Diencephalon (tissue), 2 donors: ENCODE results near the gene L3MBTL1.

GRCh38 chr20:41617257-41617899, 799 bp downstream of the CHD6 start:
- RAMPAGE, long total RNA: no peak

DNA sequence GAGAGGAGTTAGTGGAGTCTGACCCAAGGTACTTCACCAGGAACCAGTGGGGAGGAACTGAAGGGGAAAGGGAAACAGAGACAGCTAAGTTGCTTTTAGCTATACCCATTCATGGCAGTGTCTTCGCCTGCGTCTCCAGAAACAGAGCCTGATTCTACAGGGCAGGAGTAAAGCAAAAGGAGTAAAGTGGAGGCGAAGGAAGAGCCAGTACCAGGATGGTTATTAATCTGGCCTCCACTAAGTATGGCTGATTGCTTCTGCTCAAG, 2.9 kb upstream of the CHD6 start:
- RAMPAGE, long total RNA: no peak

DNA sequence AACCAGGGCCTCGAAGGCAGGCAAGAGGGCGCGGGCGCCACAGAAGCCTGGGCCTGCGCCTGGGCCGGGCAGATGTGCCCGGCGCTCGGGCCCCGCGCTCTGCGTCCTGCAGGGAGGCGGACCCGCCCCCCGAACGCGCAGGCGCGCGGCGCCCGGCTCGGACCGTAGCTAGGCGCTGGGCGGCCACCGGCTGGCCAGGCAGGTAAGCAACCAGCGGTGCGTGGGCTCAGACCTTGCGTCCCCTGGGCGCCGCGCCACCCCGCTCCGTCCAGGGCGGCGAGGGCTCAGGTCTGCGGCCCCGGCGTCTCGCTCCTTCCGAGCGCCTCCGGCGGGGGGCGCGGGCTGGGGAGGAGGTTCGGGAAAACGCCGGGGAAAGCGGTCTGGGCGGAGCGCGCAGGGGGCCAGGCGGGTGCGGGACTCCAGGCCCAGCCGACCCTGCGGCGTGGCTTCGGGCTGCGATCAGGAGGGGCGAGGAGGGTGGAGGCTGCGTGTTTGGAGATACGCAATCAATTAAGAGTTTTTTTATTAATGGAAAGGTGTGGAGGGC, at the start of gene L3MBTL1:
Gene L3MBTL1 (plus strand): TSS at position 155 of the 547 bp plus-strand sequence.
- RAMPAGE, long total RNA: no peak

GRCh38 chr20:43663102-43663623, 3.8 kb upstream of the MYBL2 start:
- RAMPAGE, long total RNA: no peak

GRCh38 chr20:43667353-43668258, 692 bp downstream of the MYBL2 start:
- RAMPAGE, long total RNA: no peak

GRCh38 chr20:43680804-43681976, 14.3 kb downstream of the MYBL2 start:
- RAMPAGE, long total RNA: no peak

- RAMPAGE, long total RNA: no peak
Measured at GRCh38 chr20:43721792-43722612, 4.8 kb downstream of the GTSF1L start.

GRCh38 chr20:43914418-43914647, 319 bp upstream of the TOX2 start:
- RAMPAGE, long total RNA: no peak

- RAMPAGE, long total RNA: no peak
Measured at GRCh38 chr20:43921386-43921907, 6.8 kb downstream of the TOX2 start.

- RAMPAGE, long total RNA: no peak
Measured at GRCh38 chr20:44019930-44020403, 105.3 kb downstream of the TOX2 start.

DNA sequence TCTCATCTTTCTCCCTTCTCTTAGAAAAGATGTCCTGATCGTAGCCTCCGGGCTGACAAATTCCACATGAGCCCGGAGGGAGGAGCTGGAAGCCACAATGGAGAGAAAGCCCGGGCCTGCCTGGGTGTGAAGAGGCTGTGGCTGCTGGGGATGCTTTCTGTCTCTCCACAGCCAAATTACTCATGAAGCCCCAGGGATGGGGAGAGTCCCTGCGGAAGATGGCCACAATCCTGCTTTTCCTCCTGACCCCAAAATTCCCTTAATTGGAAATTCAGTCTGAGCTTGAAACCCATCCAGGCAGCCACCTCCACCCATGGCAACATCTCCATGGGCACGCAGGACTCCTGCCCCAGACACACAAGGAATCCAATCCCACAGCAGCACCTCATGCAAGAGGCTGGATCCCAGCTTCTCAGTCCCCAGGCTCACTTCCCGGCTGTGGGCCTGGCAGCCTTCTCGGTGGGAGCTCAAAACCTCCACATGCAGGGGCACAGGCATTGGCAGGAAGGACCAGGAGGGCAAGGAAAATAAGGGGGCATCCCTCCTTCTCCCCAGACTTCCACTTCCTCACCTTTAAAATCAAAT, 32.4 kb downstream of the JPH2 start:
- RAMPAGE, long total RNA: no peak

DNA sequence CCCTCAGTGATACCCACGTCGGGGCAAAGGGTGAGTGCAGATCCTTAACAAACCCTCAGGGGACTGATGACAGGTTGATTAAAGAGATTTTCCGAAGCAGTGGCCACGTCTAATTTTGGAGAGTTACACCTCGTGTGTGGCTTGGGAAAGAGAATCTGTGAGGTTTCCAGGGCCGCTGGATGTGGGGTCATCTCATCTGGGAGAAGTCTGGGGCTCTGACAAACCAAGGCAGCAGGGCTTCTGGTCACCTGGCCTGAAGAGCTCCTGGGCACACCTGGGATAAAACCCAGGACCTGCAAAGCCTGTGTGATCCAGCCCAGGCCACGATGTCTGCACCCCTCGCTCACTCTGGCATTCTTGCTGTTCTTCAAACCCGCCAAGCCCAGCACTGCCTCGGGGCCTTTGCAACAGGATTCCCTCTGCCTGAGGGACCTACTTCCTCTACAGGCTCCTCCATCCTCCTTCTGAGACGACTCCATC, 4.7 kb downstream of the JPH2 start:
- RAMPAGE, long total RNA: no peak

GRCh38 chr20:44183066-44184000, 3.7 kb downstream of the JPH2 start:
- RAMPAGE, long total RNA: no peak

DNA sequence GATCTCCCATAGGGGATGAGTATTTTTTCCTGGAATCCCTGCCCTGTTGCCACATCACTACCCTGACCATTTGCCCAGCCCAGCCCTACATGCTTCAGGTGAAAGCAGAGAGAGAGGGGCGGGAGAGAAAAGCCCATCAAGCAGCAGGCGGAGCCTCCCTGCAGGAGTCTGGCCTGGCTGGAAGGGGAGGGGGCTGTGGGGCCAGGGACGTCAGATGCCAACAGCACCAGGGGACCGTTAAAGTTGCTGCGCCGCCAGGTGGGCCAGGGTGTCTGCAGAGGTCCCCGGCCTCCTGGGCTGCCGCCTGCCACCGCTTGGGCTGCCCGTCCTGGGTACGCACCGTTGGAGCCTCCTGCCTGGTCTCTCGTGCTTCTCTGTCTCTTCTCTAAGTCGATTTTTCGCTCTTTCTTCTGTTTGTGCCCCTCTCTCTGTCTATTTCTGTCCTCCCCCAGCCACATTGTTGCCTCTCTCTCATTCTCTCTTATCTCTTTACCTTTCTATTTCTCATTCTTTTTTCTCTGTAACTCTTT, 694 bp upstream of the R3HDML start:
- RAMPAGE, long total RNA: no peak

DNA sequence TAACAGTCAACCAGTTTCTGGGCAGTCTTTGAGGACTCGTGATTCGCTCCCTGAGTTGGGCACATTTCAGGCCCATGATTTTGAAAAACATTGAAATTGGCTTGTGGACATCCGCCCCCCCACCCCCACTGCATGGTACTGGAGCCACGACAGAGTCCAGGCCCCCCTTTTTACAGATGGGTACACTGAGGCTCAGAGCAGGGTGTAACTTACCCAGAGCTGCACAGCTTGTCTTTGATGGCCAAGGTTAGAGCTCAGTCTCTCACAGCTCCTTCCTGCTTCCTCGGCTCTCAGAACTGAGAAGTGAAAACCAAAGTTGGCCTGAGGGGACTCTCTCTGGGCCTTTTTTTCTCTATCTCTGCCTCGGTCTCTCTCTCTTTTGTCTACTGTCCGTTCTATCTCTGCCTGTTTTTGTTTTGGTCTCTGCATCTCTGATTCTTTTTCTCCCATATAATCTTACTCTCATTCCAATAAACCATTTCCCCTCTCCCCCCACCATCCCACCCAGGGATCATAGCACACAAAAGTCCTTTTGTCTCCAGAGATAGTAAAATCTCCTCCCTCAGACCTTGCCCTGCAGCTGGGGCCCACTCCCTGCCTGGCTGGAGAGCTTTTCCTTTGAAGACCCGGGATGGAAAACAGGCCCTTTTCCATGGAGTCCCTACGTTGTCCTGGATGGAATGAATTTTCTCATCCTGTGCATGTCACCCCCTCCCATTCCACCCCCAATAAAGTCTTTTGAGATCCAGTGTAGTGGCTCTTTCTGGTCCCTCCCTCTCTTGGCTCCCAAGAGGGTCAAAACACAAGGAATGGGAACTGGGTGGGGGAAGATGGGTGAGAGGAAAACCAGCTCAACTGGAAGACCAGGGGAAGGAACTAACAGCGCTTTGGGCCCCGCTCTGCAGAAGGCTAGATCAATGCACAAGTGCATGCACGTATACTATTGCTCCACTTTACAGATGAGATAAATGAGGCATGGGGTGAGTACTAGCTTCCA, 3.5 kb upstream of the HNF4A start:
- RAMPAGE, long total RNA: no peak

DNA sequence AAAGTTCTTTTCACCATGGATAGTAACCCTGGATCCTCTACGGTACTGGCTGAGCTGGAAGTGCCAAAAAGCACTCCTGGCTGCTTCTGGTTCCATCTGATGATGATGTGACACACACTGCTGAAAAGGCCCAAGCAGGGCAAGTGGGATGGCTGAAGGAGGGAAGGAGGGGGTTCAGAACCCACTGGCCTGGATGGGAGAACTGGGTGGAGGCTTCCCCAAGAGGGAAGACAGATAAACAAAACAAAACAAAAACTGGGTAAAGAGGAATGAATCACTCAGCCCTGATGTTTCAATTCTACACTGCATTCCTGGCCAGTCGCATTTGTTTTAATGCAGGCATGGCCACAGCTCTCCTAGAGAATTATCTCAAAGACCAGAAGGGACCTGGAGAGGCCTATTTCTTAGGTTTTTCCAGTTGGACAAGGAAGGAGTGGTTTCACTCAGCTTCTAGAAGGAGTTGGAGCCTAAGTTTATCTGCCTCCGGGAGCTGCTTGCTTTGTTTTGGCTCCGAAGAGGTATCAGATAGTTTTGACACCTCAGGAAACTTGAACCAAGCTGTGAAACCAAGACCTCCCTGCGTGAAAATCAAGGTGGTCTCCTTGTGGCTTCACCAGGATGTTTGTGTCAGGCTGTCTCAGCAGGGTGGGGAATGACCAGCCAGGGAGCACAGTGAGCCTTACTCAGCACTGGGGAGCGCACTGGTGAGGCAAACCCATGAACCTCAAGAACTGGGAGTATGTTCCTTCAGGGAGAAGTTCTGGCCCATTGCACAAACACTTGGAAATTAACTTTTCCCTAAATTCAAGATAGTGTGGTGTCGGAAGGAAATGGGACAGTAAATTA, 16.1 kb downstream of the TTPAL start:
- RAMPAGE, long total RNA: no peak

- RAMPAGE, long total RNA: no peak
Measured at GRCh38 chr20:44501090-44501665, 20.7 kb downstream of the SERINC3 start.

- RAMPAGE, long total RNA: no peak
Measured at GRCh38 chr20:44585419-44585993, 3.1 kb downstream of the PKIG start.

DNA sequence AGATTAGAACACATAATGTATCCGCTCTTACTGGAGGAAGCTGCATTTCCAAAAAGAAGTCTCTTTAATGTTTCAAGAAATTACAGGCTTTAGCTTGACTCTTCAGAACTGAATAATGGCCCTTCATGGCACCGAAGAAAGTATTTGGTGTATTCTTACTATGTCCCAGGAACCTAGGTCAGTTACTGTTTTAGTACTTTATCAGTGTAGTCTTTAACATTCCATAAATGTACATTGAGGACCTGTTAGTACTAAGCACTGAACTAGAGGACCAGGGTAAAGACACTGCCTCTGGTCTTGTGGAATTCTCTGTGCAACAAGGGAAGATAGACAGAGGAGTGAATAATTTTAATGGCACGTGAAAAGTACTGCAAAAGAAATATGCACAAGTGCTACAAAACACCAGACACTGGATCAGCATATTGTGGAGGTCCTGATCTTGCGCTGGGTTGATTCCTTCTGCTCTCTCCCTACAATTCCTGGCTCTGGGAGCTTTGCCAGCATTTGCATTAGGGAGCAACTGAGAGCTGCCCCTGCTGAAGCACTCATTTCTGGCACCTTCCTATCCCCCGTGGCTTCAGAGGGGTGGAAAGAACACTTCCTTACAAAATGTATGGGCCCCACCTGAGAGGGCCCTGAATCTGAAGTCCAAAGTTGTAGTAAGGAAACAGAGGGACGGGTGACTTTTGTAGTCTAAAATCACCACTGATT, 4.6 kb downstream of the PKIG start:
- RAMPAGE, long total RNA: no peak

DNA sequence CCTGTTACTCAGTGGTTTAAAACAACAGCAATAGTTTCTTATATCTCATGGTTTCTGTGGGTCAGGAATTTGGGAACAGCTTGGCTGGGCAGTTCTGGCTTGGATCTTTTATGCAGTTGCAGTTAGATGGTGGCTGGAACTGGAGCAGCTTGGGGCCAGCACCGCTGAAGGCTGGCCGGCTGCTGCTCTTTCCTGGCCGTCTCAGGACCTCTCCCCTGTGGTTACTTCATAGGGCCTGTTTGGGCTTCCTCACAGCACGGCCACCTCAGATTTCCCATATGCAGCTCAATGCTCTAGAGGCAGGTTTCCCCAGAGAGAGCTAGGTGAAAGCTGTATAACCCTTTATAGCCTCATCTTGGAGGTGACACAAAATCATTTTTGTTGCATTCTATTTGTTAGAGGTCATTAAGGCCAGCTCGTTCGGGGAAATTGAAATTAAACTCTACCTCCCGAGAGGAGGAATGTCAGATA, 15.6 kb downstream of the PKIG start:
- RAMPAGE, long total RNA: no peak